ENCODE results near the gene ATXN7.

DNA sequence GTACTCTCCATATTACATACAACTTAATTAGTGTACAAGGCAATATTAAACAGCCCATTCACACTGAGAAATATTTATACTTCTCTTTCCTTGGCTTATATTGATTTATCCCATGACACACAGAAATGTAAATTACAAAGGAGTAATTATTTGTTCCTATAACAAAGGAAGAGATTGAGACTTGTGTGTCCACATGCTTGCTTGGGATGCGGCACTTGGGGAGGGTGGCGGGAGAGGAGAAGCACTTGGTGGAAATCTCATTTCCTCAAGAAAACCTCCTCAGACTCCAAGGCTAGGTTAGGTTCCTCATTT lies 54.1 kb upstream of the FAM3D start:
- RRBS: no CpG with 5 or more reads among the region's 2 CpGs

DNA sequence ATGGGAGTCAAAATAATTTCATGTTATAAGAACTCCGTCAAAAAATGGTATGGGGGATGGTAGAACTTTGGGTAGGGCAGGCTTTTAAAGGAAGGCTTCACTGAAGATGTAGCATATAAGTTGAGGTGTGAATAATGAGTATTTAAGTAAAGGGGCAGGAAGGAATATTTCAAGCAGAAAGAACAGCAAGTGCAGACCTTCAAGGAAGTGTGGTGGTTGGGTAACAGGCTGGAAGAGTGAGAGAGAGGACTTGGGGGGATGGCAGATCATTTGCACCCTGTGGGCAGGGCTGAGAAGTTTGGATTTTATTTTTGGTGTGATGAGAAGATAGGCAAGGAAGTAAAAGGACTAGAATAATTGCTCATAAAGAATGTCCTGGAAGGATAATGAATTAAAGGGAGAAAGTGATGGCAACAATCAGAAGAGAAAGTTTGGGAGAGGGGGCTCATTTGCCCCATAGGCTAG lies 709.2 kb upstream of the CFAP20DC start:
- RRBS: no CpG with 5 or more reads among the region's 1 CpG

DNA sequence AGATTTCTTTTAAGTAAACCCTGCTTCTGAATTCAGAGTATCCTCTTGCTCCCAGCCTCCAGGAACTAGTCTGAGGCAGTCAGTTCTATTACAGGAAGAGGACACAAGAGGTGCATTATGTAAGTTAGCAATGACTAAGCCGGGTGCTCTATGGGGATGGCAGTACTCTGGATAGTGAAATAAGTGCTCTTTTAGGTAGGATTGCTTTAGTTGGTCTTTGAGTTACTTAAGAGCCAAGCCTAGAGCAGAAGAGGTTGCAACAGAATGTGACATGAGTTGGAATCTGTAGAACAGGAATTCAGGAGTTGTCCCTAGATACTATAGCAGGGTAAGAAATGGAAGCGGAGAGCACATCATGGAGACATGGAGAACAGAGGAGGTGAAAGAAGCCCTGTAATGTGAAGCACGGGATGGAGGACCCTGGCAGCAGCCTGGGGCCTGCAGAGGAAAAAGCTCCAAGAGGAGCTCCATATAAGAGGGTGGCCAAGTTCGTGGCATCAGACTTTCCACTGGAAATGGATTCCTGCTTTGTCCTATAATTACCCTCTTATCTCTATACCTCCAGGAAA lies 851.3 kb downstream of the FHIT start:
- RRBS: no CpG with 5 or more reads among the region's 4 CpGs

GRCh38 chr3:60575687-60576935 lies 675.1 kb downstream of the FHIT start:
- RRBS: no CpG with 5 or more reads among the region's 16 CpGs

DNA sequence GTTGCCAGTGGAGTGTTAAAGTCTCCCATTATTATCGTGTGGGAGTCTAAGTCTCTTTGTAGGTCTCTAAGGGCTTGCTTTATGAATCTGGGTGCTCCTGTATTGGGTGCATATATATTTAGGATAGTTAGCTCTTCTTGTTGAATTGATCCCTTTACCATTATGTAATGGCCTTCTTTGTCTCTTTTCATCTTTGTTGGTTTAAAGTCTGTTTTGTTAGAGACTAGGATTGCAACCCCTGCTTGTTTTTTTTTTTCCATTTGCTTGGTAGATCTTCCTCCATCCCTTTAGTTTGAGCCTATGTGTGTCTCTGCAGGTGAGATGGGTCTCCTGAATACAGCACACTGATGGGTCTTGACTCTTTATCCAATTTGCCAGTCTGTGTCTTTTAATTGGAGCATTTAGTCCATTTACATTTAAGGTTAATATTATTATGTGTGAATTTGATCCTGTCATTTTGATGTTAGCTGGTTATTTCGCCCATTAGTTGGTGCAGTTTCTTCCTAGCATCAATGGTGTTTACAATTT lies 287.2 kb downstream of the FHIT start:
- RRBS: no CpG with 5 or more reads among the region's 2 CpGs

- RRBS: no CpG with 5 or more reads among the region's 10 CpGs
Measured at GRCh38 chr3:61593882-61594576, 32.7 kb downstream of the PTPRG start.

DNA sequence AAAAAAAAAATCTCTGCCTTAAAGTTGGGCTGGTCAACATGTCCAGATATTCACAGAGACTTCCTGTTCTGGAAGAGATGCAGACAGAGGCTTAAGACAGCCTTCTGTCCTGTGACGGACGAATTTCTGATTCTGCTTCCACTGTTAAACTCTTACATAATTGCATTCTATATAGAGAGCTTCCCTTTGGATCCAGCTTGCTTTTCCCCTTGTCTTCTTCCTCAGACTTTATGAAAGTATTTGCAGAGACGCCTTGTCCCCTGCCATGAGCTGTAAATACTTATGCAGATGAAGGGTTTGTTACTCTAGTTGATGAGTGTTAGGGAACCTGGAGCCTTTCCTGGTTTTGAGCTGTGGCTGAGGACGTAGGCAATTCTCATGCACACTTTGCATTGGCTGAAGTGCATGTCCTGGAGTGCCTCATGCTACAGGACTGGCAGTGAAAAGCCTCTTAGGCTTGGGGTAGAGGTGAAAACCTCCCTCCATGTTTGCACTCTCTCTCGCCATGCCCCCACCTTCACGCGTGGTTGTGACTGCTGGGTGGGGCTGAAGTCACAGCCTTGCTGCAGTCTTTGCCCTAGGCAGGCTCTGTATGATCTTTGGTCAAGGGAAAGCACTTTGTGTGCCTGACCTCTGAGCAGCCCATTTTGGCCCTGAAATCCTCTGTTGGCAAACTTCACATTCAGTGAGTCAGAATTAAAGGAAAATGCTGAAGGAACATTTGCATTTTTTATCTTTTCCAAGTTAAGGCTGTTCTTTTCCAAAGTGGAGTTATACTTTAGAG lies 286.6 kb downstream of the PTPRG start:
- RRBS: no CpG with 5 or more reads among the region's 7 CpGs

- RRBS: no CpG with 5 or more reads among the region's 9 CpGs
Measured at GRCh38 chr3:61848678-61849731, 287.6 kb downstream of the PTPRG start.

DNA sequence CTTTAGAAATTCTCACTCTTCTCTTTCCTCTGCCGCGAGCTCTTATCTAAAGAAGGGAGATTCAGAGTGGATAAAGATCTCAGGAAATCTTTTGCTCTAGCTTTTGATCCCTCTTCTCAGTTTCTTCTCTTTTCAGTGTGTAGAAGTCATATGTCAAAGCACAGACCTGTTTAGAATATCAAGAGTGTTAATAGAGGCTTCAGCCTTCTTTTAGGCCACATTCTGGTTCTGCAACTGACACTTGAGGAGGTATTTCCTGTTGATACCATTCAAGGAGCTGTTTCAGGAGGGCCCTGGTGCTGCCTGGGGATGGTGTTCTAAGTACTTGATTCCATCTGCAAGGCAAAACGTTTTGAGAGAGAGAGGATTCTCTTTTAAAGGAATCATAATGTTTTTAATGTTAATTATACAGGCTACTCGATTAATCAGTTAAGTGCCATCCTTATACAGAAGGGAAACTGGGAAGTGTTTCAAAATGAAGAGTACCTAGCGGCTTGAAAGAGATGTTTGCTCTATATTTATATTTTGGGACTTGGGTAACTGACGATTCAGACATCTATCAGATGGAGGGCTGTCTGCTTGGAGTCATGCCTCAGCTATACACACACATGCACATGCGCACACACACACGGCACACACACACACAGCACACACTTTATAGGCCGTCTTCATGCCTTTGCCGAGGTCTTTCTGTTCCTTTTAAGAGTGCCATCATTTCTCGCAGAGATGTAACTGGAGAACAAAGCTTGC lies 313.8 kb downstream of the PTPRG start:
- RRBS: no CpG with 5 or more reads among the region's 11 CpGs

- RRBS: no CpG with 5 or more reads among the region's 3 CpGs
Measured at GRCh38 chr3:62149892-62150431, 168.9 kb upstream of the C3orf14 start.

DNA sequence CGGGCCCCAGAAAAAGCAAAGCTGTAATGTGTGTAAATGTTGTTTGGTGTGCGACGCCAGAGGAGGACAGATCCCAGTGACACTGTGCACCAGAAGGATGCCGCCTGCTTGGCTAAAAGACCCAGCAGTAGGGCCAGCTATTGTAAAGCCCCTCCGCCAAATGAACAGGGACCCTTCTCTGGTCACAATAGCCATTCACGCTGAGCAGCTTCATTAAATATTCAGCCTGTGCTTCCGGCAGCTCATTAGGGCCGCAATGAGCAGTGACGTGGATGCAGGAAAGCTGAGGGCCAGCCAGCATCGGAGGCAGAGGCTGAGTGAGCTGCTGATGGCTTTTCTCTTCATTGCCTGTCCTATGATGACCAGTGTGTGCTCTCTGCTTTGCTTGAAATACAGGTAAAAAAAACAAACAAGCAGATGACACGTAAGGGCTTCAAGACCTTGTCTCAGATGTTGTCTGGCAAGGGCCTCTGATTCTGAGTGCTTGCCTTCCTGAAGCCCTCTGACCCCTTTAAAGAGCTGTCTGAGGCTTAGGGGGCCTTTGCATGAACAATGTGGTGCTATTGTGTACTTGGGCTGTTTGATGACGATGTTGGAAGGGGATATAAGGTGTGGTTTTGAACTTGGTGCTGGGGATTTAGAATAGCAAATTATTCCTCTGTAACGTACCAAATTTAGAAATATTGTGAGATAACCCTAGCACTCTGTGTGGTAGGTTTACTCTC lies 75.9 kb upstream of the C3orf14 start:
- RRBS: no CpG with 5 or more reads among the region's 13 CpGs

GRCh38 chr3:62268767-62269408 lies 49.9 kb upstream of the C3orf14 start:
- RRBS: no CpG with 5 or more reads among the region's 6 CpGs

DNA sequence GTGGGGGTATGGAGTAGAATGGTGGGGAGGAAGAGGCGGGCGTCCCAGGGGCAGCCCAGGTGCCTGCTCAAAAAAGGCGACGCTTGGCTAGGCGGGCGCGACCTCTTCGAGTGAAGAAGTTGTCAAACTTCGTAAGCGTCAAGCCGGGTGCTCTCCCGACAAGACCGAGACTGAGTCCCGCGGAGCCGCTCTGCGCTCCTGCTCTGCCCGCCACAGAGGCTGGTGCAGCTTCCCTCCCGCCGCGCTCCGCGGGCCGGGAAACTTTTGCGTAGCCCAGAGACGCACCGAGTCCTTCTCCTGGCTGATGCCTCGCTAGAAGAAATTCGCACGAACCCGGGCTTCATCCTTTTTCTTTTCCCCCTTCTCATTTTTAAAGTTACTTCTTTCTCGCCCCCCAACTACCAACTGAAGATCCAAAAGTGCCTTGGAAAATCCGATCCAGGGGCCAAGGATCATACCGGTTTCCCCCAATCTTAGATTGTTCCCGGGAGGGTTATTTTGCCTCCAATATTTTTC lies 2.9 kb downstream of the FEZF2 start:
- RRBS: 5% methylated on average over 19 of the region's 35 CpGs

DNA sequence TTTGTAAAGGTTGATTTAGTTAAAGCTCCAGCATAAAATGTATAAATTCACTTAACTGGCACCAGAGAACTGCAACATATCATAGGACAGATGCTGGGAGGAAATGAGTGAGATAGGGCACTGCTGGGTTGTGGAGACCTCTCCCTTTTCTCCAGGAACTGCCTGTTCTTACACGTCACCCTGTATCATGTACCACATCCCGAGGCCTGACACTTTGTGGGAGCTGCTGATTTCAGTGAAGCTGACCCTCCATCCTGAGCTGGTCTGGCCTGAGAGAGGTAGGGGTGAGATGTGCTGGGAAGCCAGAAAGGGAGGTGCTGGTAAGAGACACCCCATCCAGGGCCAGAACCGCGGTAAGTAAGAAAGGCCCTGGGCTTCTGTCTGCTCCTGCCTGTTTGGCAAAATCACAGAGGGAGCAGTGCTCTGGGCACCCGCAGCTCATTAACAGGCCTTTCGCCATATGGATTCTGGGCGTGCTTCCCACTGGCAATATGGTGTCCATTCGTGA lies 213.9 kb upstream of the FEZF2 start:
- RRBS: no CpG with 5 or more reads among the region's 8 CpGs

GRCh38 chr3:63863682-63864055 lies at the start of gene ATXN7:
TSS of gene ATXN7 (plus strand) at chr3:63863867.
- RRBS: no CpG with 5 or more reads among the region's 67 CpGs

DNA sequence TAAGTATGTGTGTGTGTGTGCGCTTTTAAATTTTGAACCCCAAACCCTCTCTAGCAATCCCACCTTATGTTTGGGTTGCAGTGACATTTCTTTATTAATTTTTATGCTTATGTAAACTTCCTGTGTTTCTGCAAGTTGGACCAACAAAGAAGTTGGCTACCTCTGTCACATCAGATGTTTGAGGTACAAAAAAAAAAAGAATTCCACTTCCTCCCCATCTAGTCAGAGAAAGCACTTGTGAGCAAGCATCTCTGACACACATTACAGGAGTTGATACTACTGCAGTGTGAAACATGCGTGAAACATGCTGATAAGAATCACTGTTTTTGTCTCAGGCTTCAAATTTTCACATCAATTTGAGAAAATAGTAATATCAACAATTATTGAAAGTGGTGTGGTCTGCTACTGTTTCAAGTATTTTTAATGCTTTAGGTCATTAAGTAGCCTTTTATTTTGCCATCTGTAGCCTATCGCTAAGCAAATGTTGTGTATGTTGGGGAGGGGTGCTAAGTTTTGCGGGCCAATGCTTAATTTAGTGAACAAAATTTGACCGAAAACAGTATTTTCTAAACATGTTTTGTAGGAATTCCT lies 47.3 kb downstream of the ATXN7 start:
- RRBS: no CpG with 5 or more reads among the region's 5 CpGs

GRCh38 chr3:64004045-64004720 lies 19.1 kb downstream of the PSMD6 start:
- RRBS: no CpG with 5 or more reads among the region's 5 CpGs

DNA sequence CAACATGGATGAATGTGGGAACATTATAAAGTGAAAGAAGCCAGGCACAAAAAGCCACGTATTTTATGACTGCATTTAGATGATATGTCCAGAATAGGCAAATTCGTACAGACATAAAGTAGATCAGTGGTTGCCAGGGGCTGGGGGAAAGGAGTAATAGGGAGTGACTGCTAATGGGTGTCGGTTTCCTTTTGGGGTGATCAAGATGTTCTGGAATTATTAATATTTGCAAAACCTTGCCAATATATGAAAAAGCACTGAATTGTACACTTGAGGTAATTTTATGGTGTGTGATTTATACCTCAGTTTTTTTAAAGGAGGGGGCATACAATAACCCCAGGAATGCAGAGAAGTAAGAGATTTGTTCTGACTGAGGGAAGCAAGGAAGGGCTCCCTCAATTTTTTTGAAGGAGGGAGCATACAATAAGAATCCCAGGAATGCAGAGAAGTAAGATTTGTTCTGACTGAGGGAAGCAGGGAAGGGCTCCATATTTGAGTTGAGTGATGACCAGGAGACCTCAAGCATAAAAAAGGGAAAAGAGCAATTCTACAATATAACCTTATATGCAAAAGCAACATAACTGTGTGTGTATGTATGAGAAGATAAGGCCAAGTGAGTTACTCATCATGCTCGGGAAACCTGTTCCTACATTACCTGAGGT lies 6.2 kb downstream of the PSMD6 start:
- RRBS: no CpG with 5 or more reads among the region's 4 CpGs

DNA sequence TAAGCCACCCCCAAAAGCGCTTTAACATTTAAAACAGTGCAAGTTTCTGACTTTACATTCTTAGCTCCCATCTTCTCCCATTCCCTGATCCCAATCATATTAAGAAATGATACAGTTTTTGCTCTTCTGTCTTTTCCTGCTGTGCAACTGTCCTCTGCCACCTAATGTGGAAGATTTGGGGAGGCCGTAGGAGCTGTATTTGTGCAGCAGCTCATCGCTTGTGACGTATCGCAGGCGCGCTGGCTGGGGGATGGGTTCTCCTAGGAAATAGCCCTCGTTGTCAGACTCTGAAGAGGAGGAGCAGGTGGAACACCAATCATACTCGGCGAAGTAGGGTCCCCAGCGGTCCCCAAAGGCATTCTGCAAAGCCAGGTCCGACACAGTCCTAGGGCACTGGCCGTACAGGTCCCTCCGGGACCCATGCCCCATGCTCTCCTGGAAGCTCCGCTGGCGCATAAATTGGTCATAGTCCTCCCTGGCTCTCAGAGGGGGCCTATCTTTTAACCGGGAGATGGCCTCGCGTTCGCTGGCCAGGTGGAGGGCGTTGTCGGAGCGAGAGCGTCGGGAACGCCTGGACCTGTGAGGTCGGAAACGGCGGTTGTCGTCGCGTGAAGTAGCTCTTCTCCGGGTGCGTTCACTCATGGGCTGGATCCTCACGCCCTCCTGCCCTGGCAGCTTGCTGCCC lies 75.8 kb upstream of the PSMD6 start:
- RRBS: 98% methylated on average over 9 of the region's 35 CpGs

DNA sequence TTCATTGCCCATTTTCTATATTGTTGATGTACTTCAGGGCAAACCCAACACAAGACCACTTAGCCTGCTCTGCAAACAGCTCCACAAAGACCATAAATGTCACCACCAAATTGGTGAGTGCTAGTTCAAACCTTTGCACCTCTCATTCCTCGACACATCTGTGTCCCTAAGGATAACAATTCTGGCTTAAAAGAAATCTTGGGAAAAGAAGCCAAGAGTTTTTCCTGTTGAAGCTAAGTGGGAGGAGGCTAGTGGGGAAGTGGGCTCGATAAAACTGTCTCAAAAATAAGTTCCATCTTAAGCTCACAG lies 40.3 kb upstream of the PRICKLE2 start:
- RRBS: no CpG with 5 or more reads among the region's 2 CpGs